Left lobe of liver (tissue), 1 donor: ENCODE data around the genes ZBTB46, DNAJC5 and C20orf204.

GRCh38 chr20:63659292-63659677 is 1.2 kb downstream of the RTEL1 start:
- PRO-cap, result no peak

GRCh38 chr20:63688953-63689210 is 7.6 kb upstream of the TNFRSF6B start:
- PRO-cap, result no peak

- PRO-cap, result no peak
Measured at GRCh38 chr20:63691207-63691879, 5.1 kb upstream of the TNFRSF6B start.

- PRO-cap, result no peak
Measured at GRCh38 chr20:63698792-63699784, 2.6 kb downstream of the TNFRSF6B start.

- PRO-cap, result no peak
Measured at GRCh38 chr20:63708233-63709225, 690 bp downstream of the ZGPAT start.

- PRO-cap, result no peak
Measured at GRCh38 chr20:63738641-63739137, 887 bp upstream of the SLC2A4RG start.

GRCh38 chr20:63774308-63774772 is 34.8 kb downstream of the SLC2A4RG start:
- PRO-cap, result no peak

DNA sequence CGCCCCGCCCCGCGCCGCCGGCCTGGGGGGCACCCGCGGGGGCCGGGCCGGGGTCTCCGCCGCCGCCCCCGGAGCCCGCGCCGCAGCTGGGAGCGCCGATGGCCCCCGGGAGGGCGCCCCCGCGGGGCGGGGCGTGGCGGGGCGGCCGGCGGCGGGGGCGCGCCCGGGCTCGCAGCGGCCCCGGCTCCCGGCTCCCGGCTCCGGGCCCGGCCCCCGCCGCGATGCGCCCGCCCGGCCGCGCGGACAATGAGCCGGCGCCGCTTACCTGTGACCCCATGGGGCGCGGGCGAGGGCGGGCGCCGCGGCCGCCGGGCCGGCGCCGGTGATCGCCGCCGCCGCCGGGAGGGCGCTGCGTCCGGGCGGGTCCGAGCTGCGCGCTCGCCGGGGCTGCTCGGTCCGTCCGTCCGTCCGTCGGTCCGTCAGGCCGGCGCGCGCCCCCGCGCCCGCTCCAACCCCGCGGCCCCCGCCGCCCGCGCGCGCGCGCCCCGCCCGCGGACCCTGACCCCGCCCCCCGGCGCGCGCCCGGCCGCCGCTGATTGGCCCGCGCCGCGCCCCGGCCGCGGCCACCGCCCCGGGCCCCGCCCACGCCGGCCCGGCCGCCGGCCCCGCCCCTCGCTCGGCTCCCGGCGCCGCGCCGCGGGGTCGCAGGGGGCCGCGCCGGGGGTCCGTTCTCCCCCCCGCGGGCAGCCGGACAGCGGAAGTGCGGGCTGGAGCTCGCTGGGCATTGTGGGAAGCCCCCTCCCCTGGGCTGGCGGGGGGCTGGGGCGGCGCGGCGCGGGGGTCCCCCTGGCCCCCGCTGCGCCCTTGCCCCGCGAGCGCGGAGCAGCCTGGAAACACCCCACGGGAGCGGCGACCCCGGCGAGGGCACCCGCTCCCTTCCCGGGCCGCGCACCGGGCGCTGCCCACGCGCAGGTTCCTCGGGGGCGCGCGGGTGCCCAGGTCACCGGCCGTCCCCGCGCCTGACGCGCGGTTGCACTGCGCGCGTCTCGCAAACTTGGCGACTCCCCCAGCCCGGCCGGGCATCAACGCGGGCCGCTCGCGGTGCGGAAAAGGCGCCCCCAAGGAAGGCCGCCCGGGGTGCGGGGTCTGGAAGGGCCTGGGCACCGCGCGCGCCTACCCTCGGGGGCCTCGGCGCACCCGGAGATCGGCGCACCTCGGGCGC is at the start of gene ZBTB46:
TSS of gene ZBTB46 (minus strand) at position 433 of the 1,162 bp plus-strand sequence.
- PRO-cap, result bidirectional peak, plus-strand start at position 615 of the sequence, minus-strand start at position 445 of the sequence

- PRO-cap, result no peak
Measured at GRCh38 chr20:63848577-63848886, 12.8 kb upstream of the ABHD16B start.

DNA sequence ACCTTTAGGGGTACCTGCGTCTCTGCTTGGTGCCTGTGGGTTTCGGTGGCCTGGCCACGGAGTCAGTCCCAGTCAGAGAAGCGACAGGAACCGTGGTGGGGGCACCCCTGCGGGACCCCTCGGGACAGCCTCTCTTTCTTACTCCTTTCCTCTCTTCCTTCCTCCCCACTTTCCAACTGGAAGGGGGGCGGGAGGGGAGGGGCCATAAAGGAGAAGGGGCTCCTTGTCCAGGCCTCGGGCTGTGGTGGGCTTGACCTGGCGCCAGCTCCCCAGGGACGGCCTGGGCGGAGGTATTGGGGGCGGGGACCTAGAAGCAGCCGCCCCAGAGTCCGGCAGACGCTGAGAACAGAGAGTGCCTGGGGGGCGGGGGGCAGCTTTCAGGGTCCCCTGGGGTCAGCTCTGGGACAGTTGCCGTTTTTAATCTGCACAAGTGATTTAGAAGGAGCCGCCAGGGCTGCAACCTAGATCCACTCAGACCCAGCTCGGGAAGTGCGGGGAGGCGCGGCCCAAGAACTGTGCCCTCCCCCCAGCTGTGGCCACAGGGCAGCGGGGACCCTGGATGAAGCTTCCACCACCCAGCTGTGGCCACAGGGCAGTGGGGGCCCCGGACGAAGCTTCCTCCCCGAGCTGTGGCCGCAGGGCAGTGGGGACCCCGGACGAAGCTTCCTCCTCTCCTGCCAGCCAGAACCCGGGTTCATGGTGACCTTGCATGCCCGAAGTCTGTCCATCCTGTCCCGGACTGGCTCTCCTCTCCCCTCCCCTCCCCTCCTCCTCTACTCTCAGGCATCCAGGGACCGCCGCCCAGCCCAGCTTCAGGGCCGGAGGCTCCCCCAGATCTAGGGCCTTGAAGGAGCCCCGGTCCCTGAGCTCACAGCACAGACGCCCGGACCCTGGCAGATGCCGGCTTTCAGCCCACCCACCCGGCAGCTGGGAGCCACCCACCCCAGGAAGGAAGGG is 6.3 kb upstream of the ABHD16B start:
- PRO-cap, result no peak

- PRO-cap, result bidirectional peak, plus-strand start at chr20:63864470, minus-strand start at chr20:63864316
Measured at GRCh38 chr20:63863745-63864687, 1.1 kb upstream of the TPD52L2 start.

- PRO-cap, result no peak
Measured at GRCh38 chr20:63878762-63879306, 13.8 kb downstream of the TPD52L2 start.

GRCh38 chr20:63890738-63891716 is 3.9 kb upstream of the DNAJC5 start:
- PRO-cap, result no peak

- PRO-cap, result bidirectional peak, plus-strand start at chr20:63895159, minus-strand start at chr20:63894880
Measured at GRCh38 chr20:63894827-63895714, at the start of gene DNAJC5. Gene DNAJC5 (plus strand): TSS chr20:63895126.

DNA sequence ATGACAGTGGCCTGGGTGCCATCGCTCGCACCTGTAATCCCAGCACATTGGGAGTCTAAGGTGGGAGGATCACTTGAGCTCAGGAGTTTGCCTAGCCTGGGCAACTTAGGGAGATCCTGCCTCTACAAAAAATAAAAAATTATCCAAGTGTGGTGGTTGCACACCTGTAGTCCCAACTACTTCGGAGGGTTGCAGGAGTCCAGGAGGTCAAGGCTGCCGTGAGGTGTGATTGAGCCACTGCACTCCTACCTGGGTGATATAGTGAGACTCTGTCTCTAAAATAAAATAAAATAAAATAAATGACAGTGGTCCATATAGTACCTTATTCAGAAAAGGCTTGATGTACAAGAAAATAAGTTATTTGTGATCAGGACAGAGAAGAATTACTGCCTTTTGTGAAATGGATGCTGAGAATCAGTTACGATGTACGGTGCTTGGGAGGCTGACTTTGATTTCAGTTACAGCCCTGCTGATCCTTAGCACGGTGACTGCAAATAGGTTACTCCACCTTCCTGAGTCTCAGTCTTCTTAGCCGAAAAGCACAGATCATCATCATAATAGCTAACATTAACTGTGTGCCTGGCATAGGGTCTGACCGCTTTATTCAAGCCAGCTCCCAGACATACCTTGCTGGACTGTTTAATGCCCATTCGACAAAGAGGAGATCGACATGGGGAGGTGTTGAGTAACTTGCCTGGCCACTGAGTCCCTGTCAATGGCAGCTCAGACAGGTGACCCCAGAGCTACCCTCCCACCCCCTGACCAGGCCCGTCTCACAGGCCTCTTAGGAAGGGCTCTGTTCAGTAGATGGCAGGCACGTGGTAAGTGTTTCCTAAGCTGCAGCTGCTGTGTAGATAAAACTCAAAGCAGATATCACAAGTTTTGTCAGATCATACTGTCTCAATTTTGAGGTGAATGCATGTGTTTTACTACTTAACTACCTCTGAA is 12.2 kb downstream of the DNAJC5 start:
- PRO-cap, result no peak

DNA sequence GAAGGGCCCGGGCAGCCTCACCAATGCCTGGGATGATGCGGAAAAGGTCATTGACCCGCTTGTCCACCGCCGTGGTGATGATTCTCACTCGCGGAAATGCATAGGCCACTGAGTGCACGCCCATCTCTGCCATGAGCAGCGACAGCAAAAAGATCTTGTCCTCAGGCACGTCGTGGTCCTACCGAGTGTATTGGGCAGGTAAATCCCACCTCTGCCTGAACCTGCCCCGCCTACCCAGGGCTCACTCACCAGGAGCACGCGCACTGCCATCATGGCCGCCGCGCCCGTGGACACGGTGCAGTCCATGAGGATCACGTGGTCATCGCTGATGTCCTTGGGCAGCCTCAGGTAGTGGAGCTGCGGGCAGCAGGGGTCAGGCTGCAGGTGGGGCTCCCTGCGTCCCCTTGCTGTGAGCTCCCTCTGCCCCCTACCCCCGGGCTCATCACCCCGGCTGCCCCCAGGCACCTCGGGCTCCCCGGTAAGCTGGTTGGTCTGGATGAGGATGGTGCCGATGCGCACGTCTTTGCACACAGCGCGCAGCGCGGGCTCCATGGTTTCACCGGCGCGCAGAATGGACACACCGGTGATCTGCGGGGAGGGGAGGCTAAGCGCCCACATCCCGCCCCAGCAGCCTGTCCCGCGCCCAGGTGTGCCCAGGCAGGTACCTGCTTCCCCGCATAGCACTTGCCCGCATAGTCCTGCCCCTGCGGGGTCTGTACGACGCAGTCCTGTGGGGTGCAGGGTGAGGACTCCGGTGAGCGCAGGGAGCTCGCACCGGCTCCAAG is 15.9 kb downstream of the UCKL1 start:
- PRO-cap, result no peak

- PRO-cap, result bidirectional peak, plus-strand start at chr20:64024578, minus-strand start at chr20:64024320
Measured at GRCh38 chr20:64024182-64024734, 11.7 kb upstream of the C20orf204 start.

GRCh38 chr20:64034959-64035702 is 851 bp upstream of the C20orf204 start:
- PRO-cap, result no peak

DNA sequence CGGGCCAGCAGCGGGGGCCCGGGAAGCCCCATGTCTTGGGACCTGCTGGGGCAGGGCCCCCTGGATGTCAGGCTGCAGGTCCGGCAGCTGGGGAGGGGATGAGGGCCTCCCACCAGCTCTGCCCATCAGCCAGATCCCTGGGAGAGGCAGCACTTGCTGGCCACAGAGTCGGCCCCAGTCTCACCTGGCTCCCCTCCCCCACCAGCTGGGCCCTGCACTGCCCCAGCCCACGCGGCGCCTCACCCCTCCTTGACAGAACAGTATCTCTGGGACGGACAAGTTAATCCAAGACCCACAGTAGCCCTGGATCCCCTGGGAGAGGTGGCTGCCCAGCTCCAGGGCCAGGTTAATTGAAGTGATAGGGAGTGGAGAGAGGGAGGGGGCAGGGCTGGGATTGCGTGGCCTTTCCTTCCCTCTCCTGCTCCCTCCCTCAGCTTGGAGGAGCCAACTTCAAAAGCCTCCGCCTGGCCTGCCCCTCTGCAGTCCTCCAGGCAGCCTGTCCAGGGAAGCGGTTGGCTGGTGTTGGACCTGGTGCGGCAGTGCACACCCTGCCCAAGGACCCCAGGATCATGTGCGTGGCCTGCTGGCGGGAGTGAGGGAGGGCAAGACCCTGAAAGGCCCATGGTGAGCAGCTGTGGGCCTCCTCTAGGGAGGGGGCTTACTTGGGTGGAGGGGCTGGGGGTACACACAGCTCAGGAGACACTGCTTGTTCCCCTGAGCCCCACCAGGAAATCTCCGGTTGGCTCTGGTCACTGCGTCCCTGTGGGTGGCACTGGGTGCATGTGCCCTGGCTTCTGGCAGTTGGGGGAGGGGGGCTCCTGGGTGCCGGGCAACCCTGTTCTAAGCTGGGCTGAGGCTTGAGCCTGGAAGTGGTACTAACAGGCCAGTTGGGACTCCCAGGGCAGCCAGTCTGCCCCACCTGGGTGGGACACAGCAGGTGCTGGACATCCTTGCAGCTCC is at the start of gene C20orf204:
TSS of gene C20orf204 (plus strand) at position 480 of the 960 bp plus-strand sequence.
- PRO-cap, result no peak

- PRO-cap, result no peak
Measured at GRCh38 chr20:64037235-64038185, 1.5 kb downstream of the C20orf204 start.